Anterior vena cava (tissue), 1 donor: Measurements from ENCODE around the genes APOL4, APOL1 and FOXRED2.

DNA sequence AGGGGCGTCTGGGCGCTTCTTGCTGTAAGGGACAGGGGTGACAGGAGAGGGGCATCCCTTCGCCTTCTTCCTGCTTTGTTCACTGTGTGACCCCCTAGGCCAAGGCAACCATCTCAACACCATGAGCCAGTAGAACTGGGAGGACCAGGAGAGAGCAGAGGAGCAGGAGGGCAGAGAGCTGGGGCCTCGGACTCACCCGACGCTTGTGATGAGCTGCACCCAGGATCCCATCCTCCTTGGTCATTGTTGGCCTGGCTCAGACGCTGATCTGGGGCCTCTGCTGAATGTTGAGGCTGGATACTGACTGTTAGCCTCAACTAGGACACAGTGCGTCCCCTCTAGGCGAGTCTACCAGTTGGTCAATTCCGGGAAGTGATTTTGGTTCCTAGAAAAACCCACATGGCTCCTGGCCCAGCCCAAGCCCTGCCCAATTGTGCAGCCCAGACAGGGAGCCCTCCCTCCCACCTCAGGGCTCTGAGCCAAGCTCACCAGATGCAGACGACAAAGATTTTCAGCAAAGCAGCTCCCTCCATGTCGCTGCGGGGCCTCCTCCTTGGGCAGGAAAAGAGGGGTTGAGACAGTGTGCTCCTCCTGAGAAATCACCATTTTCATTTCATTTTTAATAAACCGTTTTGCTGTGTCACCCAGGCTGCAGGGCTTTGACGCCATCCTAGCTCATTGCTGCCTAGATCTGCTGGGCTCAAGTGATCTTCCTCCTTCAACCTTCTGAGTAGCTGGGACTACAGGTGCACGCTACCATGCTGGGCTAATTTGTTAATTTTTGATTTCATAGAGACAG is at the start of gene APOL4:
Gene APOL4, minus strand, starts transcription at position 306 of the 799 bp plus-strand sequence.
- PRO-cap: bidirectional peak, plus-strand start at position 504 of the sequence, minus-strand start at position 350 of the sequence

DNA sequence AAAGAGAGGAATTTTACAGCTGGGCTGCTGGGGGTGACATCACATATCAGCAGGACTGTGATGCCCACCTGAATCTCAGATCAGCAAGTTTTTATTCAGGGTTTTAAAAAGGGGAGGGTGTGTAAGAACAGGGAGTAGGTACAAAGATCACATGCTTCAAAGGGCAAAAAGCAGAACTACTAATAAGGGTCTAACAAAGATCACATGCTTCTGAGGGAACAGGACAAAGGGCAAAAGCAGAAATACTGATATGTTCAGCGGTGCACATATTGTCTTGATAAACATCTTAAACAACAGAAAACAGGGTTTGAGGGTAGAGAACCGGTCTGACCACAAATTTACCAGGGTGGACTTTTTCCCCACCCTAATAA is 7.8 kb upstream of the APOL4 start:
- PRO-cap: no peak

GRCh38 chr22:36220394-36220876 is 18.8 kb upstream of the APOL4 start:
- PRO-cap: unidirectional peak, plus-strand start at chr22:36220582

- PRO-cap: unidirectional peak, plus-strand start at chr22:36253102
Measured at GRCh38 chr22:36252601-36253719, at the start of gene APOL1. Gene APOL1, plus strand, starts transcription at chr22:36253133.

DNA sequence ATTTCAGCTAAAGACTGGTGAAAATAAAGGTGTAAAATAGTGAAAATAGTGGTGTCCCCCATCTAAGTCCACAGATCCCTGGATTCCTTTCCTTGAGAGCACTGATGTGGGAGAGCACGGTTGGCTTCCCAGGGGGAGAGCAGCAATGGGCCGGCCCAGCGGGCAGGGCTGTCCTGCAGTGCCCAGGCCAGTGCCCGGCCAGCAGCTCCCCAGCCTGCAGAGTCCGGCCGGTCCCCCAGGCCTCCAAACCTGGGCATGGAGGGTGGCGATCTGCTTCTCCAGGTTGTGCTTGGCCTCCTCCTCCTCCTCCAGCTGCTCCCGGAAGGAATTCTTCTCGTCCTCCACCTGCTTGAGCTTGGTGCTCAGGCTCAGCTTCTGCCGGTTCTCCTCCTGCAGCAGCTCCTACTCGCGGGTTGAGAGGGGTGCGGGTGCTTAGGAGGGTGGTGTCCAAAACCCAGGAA is 40.2 kb downstream of the APOL1 start:
- PRO-cap: no peak

- PRO-cap: no peak
Measured at GRCh38 chr22:36297516-36297747, 44.5 kb downstream of the APOL1 start.

DNA sequence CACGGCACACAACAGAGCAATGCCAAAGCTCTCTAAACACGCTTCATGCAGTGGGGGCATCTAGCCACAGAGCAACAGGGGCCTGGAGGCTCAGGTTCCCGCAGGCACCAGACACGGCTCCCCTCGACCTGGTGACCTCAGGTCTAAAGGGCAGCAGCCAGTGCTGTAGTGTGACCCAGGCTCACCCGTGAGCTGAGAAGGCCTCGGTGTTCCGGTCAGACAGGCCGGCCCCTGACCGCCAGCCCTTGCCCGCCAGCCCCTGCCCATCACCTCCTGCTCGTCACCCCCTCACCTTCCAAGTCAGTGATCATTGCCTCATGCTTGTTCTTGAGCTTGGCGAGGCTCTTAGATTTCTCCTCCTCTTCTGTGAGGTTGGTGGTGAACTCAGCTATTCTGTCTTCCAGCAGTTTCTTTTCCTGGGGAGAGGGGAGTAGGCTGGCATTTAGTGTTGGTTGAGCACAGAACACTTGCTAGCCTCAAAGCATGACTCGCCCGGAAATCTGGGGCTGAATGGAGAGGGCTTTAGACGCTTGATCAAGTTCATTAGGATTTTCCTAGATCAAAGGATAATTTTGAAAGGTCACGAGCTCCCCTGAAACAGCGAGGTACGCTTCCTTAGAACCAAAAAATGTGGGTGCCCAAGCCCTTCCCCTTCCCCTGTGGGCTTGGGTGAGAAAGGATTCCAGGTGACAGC is 45.8 kb downstream of the APOL1 start:
- PRO-cap: no peak

DNA sequence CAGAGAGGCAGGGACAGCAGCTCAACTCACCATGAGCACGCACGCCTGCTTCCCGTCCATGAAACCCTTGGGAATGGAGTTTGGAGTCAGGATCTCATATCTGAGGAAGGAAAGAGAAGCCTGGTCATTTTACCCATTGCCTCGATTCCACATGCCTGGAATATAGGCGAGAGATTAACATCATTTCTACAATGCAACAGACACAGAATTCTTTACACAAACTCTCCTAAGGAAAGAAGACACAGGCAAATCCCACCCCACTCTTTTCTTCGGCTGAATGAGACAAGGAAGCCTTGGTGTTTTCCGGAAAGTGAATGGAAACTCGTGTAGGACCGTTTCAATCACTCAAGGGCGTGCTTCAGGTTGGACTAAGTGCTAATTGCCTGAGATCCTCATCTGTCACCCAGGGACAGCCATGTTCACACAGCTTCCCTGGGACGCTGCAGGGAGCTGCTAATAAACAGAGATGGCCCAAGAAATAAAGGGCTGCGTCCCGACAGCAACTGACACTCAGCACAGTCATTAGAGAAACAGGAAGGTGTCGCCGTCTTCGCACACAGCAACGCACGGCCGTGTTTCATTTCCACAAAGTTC is 52.2 kb downstream of the APOL1 start:
- PRO-cap: no peak

GRCh38 chr22:36336185-36337273 is 51.2 kb downstream of the MYH9 start:
- PRO-cap: no peak

- PRO-cap: bidirectional peak, plus-strand start at chr22:36370715, minus-strand start at chr22:36370621; bidirectional peak, plus-strand start at chr22:36371081, minus-strand start at chr22:36371066
Measured at GRCh38 chr22:36370176-36371171, 17.3 kb downstream of the MYH9 start.

DNA sequence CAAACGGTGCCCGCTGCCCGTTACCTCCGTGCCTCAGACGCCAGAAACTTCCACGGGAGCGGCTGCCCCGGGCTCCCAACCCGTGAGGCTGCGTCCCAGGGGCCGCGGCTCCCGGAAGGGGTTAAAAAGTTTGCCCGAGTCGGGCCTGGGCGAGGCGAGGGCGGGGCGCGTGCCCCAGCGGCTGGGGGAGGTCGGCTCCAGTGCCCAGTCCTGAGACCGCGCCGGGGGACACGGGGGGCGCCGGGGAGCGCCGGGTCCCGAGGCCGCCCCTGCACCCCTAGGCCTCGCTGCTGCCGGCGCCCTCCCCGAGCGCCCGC is 507 bp downstream of the MYH9 start:
- PRO-cap: no peak

GRCh38 chr22:36433154-36434064 is 45.6 kb upstream of the MYH9 start:
- PRO-cap: no peak

DNA sequence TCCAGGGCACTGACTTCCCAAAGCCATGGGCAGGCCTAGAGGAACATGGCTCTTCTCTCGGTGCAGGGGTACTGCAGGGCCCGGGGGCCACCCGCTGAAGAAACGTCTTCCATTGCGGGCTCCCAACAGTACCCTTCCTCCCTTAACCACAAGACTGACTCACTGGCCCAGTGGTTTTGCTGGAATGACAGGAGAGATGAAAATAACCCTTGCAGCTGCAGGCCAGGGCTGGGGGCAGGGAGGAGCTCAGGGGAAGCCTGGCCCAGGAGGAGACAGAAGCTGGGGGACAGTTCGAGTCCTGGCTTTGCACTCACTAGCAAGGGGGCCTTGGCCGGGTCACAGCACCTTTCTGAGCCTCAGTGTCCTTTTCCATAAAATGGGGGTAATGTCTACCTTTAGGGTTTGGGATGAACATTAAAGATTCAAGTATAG is 13.4 kb downstream of the TXN2 start:
- PRO-cap: no peak

GRCh38 chr22:36471949-36472591 is 9.4 kb downstream of the TXN2 start:
- PRO-cap: no peak

- PRO-cap: bidirectional peak, plus-strand start at chr22:36507168, minus-strand start at chr22:36507033
Measured at GRCh38 chr22:36506705-36507629, at the start of gene FOXRED2. Gene FOXRED2, minus strand, starts transcription at chr22:36507040.

DNA sequence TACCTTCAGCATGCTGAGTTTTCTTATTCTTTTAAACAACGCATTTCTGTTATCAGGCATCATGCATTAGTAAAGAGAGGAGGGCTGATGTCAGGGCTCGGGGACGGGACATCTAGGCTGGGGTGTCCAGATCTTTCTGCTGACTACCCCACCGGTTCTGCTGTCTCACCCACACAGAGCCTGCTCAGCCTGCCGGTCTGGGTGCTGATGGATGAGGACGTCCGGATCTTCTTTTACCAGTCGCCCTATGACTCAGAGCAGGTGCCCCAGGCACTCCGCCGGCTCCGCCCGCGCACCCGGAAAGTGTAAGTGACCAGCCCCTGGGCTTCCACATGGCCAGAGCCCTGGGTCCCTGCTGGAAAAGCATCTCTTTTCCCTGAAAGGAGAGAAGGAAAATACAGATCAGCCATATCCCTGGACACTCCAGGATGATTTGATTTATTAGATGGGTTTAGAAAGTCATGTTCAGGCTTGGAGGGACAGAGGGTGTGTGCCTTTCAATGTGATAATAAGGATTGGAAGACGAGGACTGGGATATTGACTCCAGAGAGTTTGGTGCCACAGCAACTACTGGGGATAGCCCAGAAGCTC is 9.5 kb downstream of the NCF4 start:
- PRO-cap: no peak

GRCh38 chr22:36929965-36930602 is 16.7 kb downstream of the CSF2RB start:
- PRO-cap: no peak

DNA sequence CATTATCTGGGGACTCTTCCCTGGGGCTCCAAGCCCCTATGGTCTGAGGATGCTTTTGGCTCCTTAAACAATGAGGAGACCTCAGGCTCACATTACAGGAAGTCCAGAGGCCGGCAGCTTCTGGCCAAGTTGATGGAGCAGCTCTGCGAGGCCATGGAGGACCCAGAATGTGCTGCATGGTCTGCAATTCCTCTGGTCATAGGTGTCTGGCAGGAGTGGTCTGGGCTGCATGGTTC is 17.4 kb downstream of the TEX33 start:
- PRO-cap: unidirectional peak, minus-strand start at position 119 of the sequence

DNA sequence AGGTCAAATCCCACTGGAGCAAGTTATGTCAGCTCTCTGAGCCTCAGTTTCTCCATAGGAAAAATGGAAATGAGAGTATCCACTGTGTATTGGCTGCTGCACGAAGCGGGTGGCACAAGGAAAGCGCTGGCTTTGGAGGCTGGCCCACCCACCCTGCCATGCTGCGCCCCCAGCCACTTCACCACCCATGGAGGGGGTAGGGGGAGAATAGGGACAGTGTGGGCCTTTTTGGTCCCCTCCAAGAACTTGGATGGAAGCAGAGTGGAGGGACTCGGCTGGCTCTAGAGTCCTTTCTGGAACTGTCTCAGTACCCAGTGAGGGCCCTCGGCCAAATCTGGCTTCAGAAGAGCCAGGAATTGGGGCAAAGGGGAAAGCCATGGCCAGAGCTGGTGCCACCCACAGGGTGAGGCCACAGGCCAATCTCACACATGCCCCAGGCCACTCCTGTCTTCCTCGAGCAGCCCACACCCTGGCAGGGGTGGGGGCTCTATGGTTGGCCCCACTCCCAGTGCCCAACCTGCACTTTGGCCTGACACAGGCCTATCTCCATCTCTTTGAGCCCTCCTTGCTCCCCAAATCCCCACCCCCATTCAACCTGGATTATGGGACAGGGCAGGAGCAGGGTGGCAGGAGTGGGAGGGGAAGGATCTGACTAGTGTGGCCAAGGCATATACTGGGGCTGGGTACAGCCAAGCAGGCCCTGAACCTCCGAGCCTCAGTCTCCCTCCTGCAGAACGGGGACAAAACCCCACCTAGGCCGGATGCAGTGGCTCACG is 4.5 kb upstream of the TEX33 start:
- PRO-cap: no peak

DNA sequence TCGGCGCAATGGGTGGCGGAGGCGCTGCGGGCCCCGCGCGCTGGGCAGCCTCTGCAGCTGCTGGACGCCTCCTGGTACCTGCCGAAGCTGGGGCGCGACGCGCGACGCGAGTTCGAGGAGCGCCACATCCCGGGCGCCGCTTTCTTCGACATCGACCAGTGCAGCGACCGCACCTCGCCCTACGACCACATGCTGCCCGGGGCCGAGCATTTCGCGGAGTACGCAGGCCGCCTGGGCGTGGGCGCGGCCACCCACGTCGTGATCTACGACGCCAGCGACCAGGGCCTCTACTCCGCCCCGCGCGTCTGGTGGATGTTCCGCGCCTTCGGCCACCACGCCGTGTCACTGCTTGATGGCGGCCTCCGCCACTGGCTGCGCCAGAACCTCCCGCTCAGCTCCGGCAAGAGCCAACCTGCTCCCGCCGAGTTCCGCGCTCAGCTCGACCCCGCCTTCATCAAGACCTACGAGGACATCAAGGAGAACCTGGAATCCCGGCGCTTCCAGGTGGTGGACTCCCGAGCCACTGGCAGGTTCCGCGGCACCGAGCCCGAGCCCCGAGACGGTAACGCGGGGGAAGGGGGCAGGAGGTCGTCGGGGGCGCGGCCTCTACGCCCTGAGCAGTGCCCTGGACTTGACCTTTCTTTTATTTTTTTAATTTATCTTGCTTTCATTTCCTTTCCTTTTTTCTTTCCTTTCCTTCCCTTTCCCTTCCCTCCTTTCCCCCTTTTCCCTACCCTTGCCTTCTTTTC is 4.9 kb downstream of the MPST start:
- PRO-cap: no peak